Colon Carcinoma Metastatic in the Lung (tissue), 2 donors: ENCODE results near the genes CAMKV, SEMA3F and TUSC2.

DNA sequence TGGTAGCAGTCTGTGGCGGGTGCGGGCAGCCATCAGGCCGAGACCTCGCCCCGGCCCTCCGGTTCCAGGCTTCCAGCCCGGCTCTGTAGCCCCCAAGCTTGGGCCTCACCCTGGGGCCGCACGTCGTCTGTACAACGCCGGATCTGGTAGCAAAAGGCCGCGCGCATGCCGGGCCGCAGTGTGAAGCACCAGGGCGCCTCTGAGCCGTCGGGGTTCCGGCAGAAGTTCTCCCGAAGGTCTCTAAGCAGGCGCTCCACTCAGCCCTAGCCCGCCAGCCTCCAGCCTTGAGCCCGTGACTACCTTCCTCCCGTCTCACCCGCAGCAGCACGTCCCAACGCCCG is 3.4 kb downstream of the MST1 start:
- PRO-cap, 2 experiments = no peak in any of the 2 experiments

GRCh38 chr3:49720870-49722117 is 1.8 kb upstream of the AMIGO3 start:
- PRO-cap, 2 experiments = no peak in any of the 2 experiments

- PRO-cap, 2 experiments = no peak in any of the 2 experiments
These were observed 1.2 kb downstream of the GMPPB start for GRCh38 chr3:49722365-49723188.

DNA sequence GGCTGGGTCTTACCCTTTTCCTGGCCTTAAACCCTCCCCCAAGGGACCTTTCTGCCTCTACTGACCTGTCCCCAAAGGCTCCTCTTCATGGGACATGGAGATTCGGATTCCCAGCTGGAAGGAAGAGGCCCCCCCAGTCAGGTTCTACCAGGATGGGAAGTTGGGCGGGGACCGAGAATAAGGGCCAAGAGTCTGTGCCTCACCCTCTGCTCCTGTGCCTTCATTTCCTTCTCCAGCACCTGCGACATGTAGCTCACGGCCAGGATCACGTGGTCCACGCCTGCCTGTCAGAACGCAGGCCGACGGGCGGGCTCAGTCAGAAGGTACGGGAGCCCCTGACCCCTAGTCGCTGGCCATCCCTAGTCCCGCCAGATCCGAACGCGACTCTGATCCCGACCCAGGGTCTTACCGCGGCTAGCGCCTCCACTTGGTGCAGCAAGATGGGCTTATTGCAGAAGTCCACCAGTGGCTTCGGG is 524 bp downstream of the GMPPB start:
- PRO-cap, 2 experiments = peak in 2 of 2 experiments; most common plus-strand start position 290 of the sequence (in 1); most common minus-strand start position 220 of the sequence (in 2)

DNA sequence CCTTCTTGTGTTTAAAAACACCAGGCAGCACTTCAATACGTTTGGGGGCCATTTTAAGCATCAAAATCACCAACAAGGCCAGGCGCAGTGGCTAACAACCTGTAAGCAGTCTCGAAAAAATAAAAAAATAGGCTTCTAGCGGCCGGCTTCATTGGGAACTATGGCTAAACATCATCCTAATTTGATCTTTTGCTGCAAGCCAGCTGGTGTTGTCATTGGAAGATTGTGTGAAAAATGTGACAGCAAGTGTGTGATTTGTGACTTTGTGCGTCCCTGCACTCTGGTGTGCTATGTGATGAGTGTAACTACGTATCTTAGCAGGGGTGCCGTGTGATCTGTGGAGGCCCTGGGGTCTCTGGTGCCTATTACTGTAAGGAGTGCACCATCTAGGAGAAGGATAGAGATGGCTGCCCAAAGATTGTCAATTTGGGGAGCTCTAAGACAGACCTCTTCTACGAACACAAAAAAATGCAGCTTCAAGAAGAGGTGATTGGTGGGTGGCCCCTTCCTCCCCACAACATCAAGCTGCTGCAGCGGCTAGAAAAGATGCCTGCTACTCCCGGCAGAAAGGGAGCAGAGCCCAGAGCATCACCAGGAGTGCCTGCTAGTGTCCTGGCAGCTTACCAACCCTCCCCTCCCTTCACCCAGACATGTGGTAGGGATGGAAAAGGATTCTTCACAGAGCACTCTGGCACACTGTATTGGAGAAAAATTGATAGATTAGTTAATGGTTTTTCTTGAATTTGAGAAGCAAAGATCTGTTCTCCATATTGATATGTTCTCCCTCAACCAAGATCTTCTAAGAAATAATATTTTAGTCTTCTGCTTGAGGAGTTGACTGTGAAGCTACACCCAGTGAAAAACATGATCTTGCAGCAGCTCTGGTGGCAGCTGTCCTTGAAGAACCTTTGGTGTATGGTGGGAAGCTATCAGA is 10.9 kb downstream of the IP6K1 start:
- PRO-cap, 2 experiments = no peak in any of the 2 experiments

DNA sequence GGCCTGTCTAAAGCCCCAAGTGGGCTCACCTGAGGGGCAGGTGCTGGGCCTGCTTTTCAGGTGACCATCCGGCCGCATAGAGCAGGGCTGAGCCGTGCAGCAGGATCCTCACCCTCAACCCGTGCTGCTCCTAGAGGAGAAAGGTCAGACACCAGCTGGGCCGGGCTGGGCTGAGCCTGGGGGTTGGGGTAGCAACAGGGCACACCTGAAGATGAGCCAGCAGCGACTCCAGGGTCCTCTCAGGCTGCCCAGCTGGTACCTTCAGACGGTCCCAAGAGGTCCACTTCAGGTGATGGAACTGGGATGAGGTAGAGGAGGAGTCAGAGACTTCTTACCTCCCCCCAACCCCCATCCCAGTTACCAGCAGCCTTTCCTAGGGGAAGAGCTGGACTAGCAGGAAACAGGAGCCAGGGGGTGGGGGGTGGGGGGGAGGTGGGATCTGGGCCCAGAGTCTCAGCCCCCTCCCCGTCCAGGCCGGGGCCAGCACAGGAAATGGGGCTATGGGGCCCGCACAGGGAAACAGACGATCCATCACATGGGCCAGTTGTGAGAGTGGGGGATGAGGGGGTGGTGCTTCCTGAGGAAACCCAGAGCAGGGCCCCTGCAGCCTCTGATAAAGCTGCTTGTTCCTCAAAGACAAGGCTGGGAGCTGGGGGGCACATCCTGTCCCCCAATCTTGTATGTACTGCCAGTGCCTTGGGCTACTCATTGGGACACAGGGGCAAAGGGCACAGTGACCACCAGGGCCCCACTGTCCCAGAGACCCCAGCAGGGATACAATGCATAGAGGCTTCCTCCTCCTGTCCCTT is 3.0 kb downstream of the INKA1 start:
- PRO-cap, 2 experiments = no peak in any of the 2 experiments

- PRO-cap, 2 experiments = no peak in any of the 2 experiments
These were observed at the start of gene CAMKV for GRCh38 chr3:49869531-49870088. Gene CAMKV (minus strand): TSS chr3:49869906.

- PRO-cap, 2 experiments = peak in 2 of 2 experiments; most common plus-strand start chr3:49901019 (in 2)
These were observed 3.0 kb downstream of the MST1R start for GRCh38 chr3:49900419-49901244.

DNA sequence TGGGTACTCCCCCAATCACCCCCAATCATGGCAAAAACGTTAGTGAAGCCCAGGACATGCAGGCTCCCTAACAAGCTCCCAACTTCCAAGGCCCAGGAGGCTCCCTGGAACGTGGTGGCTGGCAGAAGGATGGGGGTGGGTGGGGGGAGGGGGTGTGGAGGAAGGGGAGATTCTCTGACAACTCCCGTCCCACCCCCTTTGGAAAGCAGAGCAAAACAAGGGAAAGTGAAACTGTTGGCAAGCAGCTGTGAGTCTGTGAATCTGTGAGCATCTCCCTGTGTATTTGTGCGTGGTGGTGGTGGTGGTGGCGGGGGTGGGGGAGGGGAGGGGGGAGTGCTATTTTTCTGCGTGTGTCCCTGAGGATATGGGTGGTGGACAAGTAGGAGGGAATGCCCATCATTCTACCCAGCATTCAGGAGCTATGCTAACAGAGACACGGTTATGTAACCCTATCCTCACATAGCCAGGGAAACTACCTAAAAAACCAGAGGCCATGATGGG is 2.0 kb downstream of the MST1R start:
- PRO-cap, 2 experiments = no peak in any of the 2 experiments

DNA sequence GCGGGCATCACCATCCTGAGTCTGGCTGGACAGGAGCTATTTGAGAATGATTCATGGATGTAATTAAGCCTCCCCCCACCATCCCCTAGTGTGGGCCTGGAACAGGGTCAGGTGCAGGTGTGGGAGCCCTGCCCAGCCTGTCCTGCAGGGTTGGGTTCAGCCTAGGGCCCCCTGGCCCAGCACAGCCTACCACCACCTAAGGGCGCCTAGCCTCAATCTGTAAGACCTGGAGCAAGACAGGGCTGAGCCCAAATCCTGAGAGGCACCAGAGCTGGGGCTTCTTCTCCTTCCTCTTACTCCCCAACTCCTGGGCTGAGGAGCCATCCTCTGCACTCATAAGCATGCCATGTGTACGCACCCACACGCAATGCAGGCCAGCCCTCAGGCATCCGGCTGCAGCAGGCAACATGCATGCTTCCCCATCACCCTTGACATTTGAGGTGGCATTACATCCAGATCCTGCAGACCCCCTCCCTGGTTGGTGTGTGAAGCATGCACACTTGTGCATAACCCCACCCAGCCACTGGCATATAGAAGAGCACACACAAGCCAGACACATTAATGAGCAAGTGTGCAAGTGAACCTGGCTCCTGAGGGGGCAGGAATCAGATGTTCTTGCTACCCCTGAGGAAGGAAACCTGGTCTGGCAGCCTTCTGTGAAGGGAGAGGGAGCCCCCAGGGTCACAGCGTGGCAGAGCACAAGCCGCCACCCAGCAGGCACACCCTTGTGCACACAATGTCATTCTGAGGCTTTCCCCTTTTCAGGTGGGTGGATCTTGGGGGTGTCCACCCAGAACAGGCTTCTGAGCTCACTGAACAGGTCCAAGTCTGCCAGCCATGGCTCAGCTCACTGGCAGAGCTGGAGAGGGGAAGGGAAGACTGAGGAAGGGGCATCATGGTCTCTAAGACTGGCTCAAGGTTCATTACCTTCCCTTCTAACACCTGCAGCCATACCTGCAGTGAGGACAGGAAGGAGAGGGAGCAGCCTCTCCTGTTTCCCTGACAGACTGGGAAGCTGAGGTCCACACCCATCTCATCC is 31.9 kb upstream of the SEMA3F start:
- PRO-cap, 2 experiments = no peak in any of the 2 experiments

- PRO-cap, 2 experiments = no peak in any of the 2 experiments
These were observed 29.0 kb upstream of the SEMA3F start for GRCh38 chr3:50125840-50126812.

GRCh38 chr3:50127954-50128544 is 27.1 kb upstream of the SEMA3F start:
- PRO-cap, 2 experiments = no peak in any of the 2 experiments

- PRO-cap, 2 experiments = no peak in any of the 2 experiments
These were observed at the start of gene SEMA3F for GRCh38 chr3:50155164-50155694. Gene SEMA3F (plus strand): TSS chr3:50155324.

- PRO-cap, 2 experiments = no peak in any of the 2 experiments
These were observed 11.5 kb upstream of the SEMA3B start for GRCh38 chr3:50257302-50258048.

- PRO-cap, 2 experiments = no peak in any of the 2 experiments
These were observed 826 bp downstream of the SEMA3B start for GRCh38 chr3:50269598-50270347.

DNA sequence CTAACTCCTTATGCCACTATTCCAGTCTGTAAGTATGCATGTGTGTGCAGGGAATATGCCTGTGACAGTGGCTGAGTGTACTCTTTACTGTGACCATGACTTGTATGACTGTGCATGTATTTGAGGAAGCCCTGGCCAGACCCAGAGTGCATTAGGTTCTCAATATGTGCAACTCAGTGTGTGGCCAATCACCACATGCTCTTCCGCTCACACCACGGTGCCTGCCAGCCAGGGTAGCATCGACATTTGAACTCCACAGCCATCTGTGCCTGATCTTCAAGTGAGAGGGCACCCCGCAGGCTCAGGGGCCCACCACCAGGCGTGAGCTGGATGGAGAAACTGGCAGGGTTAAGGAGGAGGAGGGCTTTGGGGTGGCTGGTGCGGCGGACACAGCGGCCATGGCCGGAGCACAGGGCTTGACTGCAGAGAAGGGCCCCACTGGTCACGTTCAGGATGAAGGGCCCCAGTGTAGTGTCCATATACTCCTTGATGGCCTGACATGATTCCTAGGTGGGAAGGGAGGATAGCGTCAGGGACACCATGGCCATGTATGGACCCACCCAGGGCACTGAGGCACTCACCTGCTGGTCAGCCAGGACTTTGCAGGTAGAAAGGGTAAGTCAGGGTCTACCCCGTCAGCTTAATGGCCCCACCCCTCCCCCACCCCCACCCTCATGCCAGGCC is 1.2 kb upstream of the HYAL3 start:
- PRO-cap, 2 experiments = no peak in any of the 2 experiments

DNA sequence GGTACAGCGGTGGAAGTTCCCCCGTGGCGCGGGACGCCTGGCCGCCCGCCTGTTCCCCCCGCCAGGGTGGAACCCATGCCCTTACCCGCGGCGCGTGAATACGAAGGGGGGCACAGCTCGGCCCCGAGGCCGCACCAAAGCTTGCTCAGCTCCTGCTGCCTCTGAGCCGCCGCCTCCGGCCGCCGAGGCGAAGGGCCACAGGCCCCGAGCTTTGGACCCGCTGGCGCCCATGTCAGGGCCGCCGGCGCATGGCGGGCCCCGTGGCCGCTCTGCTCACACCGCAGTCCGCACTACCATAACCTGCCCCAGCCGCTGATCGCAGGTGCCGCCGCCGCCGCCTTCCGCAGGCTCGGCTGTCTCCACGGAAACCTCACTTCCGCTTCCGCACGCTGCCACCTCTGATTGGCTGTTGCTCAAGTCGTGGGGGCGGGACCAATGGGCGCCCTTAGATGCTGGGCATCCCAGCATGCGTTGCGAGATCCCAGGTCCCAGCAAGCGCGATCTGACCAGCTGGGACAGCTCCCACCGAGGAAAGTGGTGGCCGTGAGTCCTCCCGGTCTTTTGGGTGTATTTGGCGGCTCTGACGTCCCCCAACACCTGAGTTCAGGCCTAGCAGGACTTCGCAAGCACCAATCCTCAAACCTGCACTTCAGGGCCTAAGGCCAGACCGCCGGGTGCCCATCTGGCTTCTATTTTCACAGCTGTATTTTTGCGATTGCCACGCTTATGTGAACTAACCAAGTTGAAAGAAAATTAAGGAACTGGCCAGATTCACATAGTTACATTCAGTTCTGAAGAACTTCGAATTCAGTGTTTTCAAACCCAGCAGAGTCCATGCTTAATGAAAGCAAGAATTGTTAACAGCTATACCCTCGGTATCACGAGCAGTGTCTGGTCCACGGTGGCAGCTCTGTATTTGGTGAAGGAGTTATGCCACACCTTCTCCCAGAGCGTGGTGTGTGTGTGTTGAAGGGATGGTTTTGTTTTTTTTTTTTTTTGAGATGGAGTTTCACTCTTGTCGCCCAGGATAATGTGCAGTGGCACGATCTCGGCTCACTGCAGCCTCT is at the start of gene TUSC2:
Gene TUSC2, minus strand, starts transcription at position 355 of the 1,067 bp plus-strand sequence.
- PRO-cap, 2 experiments = peak in 2 of 2 experiments; most common plus-strand start position 476 of the sequence (in 2); most common minus-strand start position 351 of the sequence (in 2)

GRCh38 chr3:50587119-50587928 is 18.0 kb downstream of the HEMK1 start:
- PRO-cap, 2 experiments = no peak in any of the 2 experiments

DNA sequence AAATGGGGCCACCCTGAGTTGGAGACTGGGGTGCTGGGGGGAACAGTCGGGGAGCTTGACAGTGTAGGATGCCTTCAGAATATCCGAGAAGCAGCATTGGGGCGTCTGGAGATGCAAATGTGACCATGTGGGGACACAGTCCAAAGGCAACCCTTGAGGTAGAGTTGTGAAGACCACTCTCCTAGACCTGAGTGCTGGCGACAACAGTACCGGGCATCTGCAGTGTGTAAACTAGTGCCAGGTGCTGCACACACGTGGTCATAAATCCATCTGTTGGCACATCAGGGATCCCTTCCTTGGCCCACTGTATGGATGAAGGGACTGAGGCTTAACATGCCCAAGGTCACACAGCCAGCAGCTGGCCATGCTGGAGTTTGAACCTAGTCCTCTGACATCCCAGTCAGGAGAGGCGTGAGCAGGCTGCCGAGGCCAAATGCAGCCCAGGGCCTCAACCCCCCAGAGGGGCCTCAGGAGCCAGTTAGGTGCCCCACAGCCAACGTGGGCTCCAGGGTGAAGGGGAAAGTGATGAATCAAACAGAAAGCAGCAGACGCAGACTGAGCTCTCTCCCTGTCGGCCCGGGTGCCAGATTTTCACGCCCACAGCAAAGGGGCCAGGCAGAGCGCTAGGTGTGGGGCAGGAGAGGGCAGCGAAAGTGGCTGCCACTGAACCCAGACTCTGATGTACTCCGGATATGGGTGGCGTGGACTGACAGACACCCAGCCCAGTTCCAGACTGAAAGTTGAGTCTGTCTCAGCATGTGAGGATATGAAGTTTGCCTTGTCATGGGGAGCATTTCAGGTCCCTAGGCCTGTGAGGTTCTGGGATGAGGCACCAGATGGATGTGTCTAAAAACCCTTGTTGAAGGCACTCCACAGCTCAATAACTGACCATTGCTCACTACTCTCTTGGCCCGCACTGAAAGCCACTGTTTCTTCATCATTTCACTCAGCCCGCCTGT is 18.9 kb downstream of the HEMK1 start:
- PRO-cap, 2 experiments = no peak in any of the 2 experiments

GRCh38 chr3:50607530-50608125 is 3.9 kb downstream of the CISH start:
- PRO-cap, 2 experiments = no peak in any of the 2 experiments